Myometrial cell (primary cell): ENCODE measurements around the gene SPACA9.

- RAMPAGE, long total RNA = no peak
Observed at GRCh38 chr9:131589687-131590362, 44.5 kb downstream of the PRRT1B start.

DNA sequence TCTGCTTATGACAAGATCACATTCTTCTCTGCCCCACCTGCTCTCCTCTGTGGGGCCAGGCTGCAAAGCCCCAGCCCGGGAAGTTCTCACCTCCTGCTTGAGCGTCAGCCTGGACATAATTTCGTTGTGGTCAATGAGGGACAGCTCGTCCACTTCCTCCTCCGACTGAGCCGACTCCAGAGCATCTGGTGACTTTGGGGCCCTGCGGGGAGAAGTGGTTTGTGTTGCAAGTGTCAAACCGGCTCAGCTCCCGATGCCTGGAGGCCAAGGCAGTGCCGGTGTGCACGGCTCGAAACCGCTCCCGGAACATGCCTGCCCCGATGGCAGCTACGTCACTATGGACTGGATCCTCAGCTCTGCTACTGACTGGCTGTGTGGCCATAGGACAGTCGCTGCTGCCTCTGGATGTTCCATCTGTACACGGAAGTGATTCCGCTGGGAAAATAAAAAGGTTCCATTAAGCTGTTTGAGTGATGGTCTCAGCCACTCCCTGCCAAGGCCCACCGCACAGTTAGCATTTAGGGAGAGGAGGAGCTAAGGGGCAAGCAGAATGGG lies 52.9 kb downstream of the PRRT1B start:
- RAMPAGE, long total RNA = no peak

GRCh38 chr9:131605682-131606649 lies 60.6 kb downstream of the PRRT1B start:
- RAMPAGE, long total RNA = no peak

- RAMPAGE, long total RNA = no peak
Observed at GRCh38 chr9:131619362-131619831, 74.1 kb downstream of the PRRT1B start.

GRCh38 chr9:131681466-131682232 lies 58.2 kb downstream of the RAPGEF1 start:
- RAMPAGE, long total RNA = no peak

DNA sequence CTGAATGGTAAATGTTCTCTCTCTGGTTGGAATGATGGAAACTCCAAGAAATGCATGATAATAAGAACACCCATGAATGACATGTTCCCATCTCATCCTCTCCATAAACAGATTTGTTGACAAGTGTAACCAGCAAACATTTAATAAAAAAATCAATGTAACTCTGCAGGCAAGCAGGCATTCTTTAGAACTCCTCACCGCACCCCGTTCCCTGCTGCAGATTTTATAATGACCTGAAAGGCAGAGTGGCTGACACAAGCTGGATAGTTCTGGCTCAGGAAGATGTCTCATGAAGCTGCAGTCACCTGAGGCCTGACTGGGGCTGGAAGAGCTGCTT lies 44.2 kb downstream of the RAPGEF1 start:
- RAMPAGE, long total RNA = no peak

GRCh38 chr9:132006749-132007463 lies 72.8 kb downstream of the MED27 start:
- RAMPAGE, long total RNA = no peak

- RAMPAGE, long total RNA = no peak
Observed at GRCh38 chr9:132233471-132233880, 71.6 kb downstream of the NTNG2 start.

DNA sequence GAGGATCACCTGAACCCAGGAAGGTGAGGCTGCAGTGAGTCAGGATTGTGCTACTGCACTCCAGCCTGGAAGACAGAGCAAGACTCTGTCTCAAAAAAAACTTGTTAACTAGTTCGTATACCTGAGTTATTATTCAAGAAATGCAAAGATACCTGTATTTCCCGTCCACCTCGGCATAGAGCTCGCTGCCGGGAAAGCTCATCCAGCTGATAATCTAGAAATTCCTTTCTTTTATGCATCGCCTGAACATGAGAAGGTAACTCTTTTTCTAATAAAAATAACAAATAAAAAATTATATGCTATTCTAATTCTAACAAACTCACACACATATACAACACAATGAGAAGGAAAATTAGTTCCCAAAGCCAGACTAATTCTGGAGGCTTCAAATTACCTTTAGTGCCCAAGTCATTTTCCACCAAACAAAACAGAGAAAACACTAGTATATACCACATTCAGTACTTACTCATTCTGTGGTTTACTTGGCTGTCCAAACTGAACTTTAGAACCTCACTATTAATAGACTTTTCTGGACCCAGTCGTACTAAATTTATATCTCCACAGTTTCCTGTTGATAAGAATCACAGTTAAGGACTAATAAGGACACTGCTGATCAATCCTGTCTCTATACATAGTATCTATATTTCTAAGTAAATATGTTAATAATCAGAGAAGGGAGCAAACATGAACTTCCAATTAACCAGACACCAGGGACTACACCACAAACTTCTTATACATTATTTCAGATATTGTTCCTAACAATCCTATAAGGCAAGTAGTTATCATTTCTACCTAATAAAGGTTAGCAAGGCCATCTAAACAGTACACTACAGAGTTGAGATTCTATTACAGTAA lies 66.5 kb downstream of the SETX start:
- RAMPAGE, long total RNA = no peak

- RAMPAGE, long total RNA = no peak
Observed at GRCh38 chr9:132295553-132296284, 59.1 kb downstream of the SETX start.

- RAMPAGE, long total RNA = no peak
Observed at GRCh38 chr9:132316686-132318059, 37.6 kb downstream of the SETX start.

- RAMPAGE, long total RNA = no peak
Observed at GRCh38 chr9:132329251-132329811, 25.5 kb downstream of the SETX start.

- RAMPAGE, long total RNA = no peak
Observed at GRCh38 chr9:132345993-132346537, 8.7 kb downstream of the SETX start.

DNA sequence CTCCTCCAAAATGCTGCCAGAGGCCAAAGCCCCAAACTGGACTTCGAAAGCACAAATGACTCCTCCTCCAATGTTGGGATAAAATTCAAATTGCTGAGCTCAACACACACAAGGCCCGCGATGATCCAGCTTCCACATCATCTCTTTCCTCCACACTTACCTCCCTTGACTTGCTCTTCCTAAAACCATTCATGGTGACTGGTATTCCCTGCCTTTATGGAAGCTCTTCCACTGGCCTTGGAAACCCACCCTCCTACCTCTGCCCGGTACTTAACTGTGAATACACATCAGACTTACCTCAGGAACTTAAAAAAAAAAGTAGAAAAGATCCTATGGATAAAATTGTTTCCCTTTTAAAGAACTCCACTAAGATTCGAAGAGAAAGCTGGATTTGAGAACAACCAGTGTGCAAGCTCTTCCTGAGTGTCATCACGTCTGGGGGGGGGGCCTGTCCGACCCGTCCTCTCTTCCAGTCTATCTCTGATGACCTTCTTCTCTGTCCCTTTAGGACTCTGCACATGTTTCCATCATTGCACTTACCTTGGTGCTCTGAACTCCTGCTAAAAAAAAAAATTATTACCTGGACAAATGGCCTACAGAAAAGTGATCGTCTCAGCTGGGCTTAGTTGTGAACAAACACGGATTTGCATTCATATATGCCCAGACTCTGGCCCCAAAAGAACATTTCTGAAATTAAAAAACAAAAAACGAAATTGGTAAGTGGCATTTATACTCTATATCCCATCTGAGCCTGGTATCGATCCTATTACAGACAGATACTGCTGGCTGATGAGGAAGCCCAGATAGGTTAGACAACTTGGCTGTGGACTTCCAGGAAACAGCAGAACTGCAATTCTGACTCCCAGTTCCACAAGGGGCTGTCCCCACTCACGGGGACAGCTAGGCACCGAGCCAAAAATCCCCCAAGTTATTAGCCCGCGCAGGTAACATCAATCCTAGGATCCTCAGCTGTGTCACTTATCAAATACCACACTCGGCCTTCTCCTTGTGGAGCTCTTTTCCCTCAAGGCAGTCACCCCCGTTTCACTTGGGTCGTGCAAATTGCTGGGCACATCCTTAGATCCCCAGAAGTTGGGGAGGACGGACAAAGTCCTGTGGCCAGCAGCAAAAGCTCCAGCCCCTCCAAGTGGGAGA lies 1.3 kb downstream of the SETX start:
- RAMPAGE, long total RNA = no peak

DNA sequence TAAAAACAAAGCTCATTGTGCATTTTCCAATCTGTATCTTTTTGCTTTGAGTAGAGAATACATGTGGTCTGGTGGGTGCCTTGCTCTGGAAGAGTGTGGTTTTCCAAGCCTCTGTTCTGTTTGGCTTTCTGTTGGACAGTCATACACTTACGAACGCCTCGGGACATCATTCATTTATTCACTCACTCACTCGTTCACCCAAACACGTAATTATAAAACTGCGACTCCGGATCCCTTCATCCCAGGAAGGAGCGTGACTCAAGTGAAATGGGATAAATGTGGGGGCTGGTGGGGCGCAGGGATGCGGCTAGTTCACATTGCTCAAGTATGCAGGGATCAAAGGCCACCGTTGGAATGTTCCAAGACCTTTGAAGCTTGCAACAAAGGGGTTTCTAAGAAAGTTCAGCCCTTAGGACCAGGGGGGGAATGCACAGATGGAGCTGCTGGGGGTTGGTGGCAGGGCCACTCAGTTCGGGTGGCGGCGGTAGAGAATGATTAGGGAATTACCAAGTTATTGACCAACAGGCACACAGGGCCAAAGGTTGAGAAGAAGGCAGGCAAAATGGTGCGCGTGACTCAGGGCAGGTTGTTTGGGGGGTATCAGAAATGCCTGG lies 64.3 kb downstream of the CFAP77 start:
- RAMPAGE, long total RNA = no peak

DNA sequence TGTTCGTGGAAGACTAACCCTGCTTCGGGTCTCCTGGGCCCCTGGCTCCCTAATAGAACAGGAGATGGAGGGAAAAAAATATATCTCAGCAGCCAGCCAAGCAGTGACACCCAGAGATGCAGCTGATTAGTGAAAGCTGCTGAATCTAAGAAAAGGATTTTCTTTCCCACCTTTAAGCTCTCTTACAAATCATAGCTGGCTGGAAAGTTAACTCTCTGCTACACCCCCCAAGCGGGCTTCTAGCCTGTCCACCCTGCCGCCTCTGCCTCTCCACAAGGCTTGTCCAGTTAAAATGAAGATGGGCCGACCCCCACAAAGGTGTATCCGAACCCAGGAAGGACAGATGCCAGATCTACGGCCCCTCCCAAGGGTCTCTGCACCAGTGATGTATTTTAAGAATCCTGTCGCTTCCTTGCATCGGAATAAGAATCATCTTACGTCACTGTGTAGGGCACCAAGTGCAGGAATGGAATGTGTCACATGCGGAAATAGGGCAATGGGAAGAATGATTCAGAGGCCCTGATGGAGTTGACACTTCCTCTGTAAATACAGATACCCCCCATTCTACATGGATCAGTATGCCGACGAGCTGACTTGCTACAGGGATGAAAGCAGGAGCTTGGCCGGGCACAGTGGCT lies 33.4 kb upstream of the BARHL1 start:
- RAMPAGE, long total RNA = no peak

- RAMPAGE, long total RNA = no peak
Observed at GRCh38 chr9:132671904-132672797, 1.9 kb downstream of the GTF3C4 start.

GRCh38 chr9:132716796-132717158 lies 46.5 kb downstream of the GTF3C4 start:
- RAMPAGE, long total RNA = no peak

DNA sequence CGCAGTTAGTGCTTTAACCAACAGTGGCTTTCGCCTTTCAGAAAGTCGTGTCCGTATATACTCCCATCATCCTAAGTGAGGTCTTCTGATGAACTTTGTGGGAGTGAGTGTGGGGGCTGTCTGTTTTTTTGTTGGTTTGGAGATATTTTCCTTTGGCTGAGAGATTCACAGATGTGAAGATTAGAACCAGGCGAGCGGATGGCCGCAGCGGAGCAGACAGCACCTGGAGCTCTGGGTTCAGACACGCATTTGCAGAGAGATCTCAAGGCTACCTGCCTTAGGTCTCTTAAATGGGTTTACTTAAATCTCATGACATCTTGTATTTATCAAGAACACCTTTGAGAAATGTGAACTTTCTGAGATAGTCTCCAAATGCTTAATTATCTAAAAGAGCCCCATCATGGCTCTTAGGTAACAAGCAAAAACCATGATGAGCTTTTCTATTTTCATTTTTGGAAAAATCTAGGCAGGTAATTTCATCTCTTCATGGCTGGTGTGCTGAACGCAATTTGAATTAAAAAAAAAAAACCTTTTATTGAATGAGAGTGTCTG lies 57.4 kb downstream of the AK8 start:
- RAMPAGE, long total RNA = no peak

- RAMPAGE, long total RNA = no peak
Observed at GRCh38 chr9:132878604-132879152, at the start of gene SPACA9. Gene SPACA9 (plus strand): TSS chr9:132878898.